Transverse colon (tissue), 4 donors: ENCODE measurements around a stretch of chr4.

DNA sequence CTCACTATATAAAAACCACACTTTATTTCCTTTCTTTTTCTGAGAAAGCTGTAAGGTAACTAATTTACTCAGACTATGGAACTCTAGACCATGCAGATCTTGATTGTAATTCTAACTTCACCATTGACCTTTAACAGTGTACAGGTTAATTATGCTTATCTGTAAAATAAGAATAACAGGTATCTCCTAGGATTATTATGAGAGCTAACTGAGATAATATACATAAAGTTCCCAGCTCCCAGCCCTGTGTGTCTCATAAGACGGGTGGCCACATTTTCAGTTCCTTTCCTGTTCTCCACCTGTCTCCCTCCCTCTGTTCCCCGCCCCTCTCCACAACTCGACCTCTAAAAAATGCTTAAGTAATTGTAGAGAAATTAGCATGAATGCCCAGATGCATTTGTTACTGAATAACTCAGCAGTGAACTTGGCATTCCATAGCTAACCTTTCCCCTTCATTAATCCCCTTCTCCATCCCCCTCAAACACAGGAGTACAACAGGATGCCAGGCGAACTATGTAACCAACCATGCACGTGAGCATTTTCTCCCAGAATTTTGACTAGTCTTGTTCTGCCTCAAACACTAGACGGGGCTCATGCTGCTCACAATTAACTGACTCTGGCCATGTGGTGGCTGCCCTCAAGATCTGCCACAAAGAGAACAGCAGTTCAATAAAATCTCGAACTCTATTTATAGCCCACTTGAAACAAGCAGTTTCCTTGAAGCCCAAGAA is 351.0 kb downstream of the ARHGAP24 start:
- PRO-cap = no peak
- RAMPAGE, long total RNA, 4 experiments = no peak in any of the 4 experiments

GRCh38 chr4:85931111-85931563 is 428.7 kb downstream of the MAPK10 start:
- PRO-cap = no peak
- RAMPAGE, long total RNA, 4 experiments = no peak in any of the 4 experiments

DNA sequence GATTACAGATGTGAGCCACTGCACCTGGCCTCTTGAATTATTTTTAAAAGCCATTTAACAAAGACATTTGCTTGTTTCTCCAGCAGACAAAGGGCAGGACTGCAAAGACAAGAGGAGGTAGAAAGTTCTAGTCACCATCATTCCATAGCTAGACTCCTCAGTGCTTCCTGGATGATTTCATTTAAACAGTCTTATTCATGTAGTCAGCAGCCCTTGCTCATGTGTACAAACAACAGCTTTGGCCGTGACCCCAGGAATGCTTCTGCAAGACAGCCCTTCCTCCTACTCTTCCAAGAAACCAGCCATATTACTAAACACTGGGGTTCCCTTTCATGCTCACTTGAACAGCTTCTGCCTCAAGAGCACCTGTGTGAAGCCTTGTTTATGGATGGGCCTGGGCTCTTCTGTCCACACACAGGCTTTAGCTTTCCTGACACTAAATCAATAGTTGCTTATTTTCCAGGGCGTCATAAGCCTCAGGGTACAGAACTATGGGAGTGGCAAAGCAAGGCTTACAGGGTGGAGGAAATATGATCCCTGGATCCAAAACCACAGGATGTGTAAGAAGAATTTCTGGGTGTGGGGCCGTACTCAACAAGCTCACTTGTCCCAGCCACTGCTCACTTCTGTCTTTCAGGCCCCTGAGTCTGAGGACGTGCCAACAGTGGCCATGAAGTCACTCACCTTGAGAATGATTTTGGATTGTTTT is 17.9 kb downstream of the SLC10A6 start:
- PRO-cap = no peak
- RAMPAGE, long total RNA, 4 experiments = no peak in any of the 4 experiments

GRCh38 chr4:86845664-86846239 is 3.4 kb downstream of the SLC10A6 start:
- PRO-cap = no peak
- RAMPAGE, long total RNA, 4 experiments = no peak in any of the 4 experiments

DNA sequence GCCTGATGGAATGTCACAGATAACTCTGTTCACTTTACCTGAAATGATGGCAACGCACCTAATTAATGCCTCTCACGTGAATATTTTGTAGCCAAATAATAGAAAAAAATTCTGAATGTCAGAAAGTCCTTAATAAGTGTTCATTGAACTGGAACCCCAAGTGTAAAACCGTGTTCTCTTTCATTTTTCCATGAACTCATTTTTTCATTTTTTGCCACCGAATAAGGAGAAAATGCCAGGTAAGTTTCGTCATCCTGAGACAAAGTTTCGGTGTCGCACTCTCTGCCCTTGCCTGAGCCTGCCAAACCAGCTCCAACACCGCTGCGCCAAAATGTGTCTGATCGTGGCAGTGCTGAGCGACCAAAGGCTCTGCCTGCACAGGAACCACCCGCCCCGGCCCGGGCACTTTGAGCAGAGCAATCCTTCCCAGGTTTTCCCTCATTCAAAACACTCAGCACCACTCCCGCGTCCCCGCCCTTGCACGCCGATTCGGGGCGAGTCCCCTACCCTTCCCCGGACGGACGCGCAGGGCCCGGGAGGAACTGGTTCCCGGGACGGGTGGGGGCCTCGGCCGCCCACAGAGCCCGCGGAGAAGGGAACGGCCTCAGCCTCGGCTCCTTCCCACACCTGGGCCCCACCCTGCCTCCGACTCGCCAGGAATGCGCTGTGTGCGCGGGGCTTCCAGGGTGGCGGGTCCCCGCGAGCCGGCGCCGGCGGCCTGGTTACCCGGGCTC is 499 bp downstream of the C4orf36 start:
- PRO-cap = bidirectional peak, plus-strand start at position 580 of the sequence, minus-strand start at position 328 of the sequence
- RAMPAGE, long total RNA, 4 experiments = no peak in any of the 4 experiments

DNA sequence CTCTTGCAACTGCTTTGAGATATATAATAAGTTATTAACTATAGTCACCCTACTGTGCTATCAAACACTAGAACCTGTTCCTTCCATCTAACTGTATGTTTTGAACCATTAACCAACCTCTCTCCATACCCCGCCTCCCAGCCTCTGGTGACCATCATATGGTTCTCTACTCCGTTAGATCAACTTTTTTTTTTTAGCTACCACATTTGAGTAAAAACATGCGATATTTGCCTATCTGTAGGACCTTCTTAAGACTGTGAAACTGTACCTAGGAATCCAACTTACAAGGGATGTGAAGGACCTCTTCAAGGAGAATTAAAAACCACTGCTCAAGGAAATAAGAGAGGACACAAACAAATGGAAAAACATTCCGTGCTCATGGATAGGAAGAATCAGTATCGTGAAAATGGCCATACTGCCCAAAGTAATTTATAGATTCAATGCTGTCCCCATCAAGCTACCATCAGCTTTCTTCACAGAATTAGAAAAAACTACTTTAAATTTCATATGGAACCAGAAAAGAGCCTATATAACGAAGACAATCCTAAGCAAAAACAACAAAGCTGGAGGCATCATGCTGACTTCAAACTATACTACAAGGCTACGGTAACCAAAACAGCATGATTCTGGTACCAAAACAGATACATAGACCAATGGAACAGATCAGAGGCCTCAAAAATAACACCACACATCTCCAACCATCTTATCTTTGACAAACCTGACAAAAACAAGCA is 53.6 kb downstream of the AFF1 start:
- PRO-cap = no peak
- RAMPAGE, long total RNA, 4 experiments = start-site peak on the plus strand in 1 of 4 experiments, centred at position 493 of the sequence, 12 reads per replicate

DNA sequence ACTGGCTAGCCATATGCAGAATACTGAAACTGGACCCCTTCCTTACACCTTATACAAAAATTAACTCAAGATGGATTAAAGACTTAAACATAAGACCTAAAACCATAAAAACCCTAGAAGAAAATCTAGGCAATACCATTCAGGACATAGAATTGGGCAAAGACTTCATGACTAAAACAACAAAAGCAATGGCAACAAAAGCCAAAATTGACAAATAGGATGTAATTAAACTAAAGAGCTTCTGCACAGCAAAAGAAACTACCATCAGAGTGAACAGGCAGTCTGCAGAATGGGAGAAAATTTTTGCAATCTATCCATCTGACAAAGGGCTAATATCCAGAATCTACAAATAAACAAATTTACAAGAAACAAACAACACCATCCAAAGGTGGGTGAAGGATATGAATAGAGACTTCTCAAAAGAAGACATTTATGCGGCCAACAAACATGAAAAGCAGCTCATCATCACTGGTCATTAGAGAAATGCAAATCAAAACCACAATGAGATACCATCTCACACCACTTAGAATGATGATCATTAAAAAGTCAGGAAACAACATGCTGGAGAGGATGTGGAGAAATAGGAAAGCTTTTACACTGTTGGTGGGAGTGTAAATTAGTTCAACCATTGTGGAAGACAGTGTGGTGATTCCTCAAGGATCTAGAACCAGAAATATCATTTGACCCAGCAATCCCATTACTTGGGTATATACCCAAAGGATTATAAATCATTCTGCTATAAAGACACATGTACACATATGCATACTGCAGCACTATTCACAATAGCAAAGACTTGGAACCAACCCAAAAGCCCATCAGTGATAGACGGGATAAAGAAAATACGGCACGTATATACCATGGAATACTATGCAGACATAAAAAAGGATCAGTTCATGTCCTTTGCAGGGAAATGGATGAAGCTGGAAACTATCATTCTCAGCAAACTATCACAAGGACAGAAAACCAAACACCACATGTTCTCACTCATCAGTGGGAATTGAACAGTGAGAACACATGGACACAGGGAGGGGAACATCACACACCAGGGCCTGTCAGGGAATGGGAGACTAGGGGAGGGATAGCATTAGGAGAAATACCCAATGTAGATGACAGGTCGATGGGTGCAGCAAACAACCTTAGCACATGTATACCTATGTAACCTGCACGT is 54.5 kb downstream of the AFF1 start:
- PRO-cap = no peak
- RAMPAGE, long total RNA, 4 experiments = start-site peak on the plus strand in 2 of 4 experiments, centred at positions 929 to 993 of the sequence, 9 to 11 reads per replicate

- PRO-cap = no peak
- RAMPAGE, long total RNA, 4 experiments = start-site peak on the plus strand in 2 of 4 experiments, at chr4:87050699-87051041 at its widest, 6 to 9 reads per replicate
Measured at GRCh38 chr4:87050413-87051050, 115.7 kb downstream of the AFF1 start.

- PRO-cap = no peak
- RAMPAGE, long total RNA, 4 experiments = no peak in any of the 4 experiments
Measured at GRCh38 chr4:87122182-87122655, 98.2 kb downstream of the KLHL8 start.

DNA sequence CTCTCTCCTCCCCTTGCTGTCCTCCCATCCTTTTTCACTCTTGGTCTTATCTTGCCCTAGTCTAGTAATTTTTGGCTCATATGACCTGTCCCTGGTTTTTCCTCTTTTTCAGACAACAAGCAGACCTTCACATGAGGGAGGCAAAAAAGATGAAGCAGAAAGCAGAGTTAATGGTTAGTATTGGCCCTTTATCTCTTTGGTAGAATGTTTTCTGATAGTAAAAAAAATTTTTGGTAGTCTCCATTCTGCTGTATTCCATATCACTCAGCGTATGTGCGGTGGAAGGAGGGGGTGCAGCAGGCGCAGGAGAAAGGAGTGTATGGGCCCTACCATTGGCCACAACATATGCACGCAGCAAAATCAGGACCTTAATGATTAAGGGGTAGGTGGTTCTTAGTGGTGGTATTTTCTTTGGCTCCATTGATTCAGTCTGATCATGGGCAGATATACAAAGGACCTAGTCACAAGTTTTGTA is 92.8 kb downstream of the KLHL8 start:
- PRO-cap = no peak
- RAMPAGE, long total RNA, 4 experiments = start-site peak on the plus strand in 1 of 4 experiments, centred at position 338 of the sequence, 14 reads per replicate

DNA sequence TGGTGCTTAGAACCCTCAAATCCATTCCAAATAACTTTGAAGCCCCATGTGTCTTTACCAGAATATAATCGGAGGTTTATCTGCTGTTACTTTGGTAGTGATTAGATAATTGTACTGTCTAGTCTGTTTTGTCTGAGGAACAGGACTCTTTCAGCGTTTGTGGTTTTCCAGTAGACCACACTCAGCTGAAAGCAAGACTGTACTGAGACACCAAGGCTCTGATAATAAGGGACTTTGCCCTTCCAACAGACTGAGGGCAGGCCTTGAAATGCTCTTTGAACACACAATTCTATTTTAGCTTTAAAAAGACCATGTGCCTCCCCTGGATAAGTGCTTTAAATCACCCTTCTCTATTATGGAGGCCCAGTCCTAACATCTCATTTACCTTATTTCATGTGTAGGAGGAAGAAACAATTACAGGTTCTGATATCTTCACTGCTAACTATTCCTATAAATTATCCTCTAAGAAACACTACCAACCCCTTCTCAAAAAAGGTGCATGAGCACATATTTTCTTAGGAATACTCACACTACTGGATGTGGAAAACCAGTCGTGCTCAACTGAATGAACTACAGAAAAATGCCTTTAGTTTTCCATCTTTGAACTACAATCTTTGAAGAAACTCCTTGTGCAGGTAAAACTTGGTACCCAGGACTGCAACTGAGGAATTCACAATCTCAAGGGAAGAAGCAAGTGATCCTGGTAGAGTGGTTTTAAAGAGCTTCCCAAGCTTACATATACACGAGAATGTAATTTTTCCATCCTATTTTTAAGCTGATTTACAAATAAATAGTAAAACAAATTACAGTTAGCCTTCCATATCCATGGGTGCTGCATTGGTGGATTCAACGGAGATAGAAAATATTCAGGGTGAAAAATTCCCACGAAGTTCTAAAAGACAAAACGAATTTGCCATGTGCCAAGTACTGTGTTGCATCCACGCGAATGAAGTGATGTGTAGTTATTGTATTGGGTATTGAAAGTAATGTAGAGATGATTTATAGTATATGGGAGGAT is 75.8 kb downstream of the KLHL8 start:
- PRO-cap = no peak
- RAMPAGE, long total RNA, 4 experiments = no peak in any of the 4 experiments

GRCh38 chr4:87334443-87334893 is 11.8 kb upstream of the HSD17B13 start:
- PRO-cap = no peak
- RAMPAGE, long total RNA, 4 experiments = start-site peak on the minus strand in 2 of 4 experiments, at chr4:87334607-87334794 at its widest, 9 to 52 reads per replicate

GRCh38 chr4:87388873-87389216 is 2.1 kb downstream of the HSD17B11 start:
- PRO-cap = unidirectional peak, plus-strand start at chr4:87389108
- RAMPAGE, long total RNA, 4 experiments = no peak in any of the 4 experiments

GRCh38 chr4:87409205-87409981 is 13.0 kb upstream of the NUDT9 start:
- PRO-cap = bidirectional peak, plus-strand start at chr4:87409623, minus-strand start at chr4:87409392
- RAMPAGE, long total RNA, 4 experiments = no peak in any of the 4 experiments

GRCh38 chr4:87520133-87520991 is 8.8 kb downstream of the SPARCL1 start:
- PRO-cap = no peak
- RAMPAGE, long total RNA, 4 experiments = no peak in any of the 4 experiments

DNA sequence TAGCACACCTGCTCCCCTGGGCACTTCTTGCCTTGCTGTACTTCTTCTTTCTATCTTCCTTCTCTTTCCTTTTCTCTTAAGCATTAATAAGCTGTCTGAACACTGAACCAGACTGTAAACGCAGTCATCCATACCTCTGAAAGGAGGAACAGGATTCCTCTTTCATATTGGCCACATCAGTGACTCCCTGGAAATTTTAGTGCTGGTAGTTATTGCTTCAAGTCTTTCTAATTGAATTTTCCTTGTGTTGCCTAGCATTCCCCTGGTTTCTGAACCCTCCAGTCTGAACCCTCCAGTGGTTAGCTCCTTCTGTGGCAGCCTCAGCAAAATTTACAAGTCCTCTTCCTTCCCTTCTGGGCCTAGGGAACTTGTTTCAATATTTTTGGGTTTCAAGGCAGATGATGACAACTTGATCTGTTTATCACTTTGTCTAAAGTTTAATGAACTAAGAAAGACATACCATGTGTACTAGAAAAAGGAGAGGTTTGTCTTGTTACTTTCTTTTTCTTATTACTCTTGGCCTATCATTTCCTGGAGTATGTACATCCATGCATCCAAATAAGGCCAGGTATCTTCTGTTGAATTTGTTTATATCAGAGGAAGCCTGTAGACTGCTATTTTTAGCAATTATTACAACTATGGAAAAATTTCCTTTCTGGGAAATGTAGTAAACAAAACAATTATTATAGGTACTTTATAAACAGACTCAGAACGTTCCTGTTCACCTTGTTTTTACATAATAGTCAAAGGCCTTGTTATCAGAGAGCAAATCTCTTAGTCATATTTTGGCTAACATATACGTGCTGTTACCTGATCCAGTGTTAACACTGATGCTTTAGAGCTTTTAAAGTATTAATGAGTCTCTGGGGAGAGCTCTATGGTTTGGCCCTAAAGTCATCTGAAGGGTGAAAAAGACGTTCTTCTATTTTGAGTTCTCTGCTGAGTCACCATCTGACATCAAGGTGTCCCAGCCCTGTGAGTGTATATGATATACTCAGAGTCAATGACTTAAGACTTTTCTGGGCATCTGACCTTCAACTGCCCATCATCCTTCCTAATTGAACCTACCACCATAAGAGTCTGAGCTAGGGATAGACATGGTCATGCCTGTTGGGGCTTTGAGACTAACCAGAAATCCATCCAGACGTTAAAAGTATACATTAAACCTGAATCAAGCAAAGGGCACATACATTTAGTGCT is 7.5 kb downstream of the SPARCL1 start:
- PRO-cap = no peak
- RAMPAGE, long total RNA, 4 experiments = no peak in any of the 4 experiments

GRCh38 chr4:87530710-87531366 is 1.7 kb upstream of the SPARCL1 start:
- PRO-cap = bidirectional peak, plus-strand start at chr4:87531146, minus-strand start at chr4:87530981
- RAMPAGE, long total RNA, 4 experiments = start-site peak on the plus strand in 1 of 4 experiments, at chr4:87531144-87531176 at its widest, 15 reads per replicate

DNA sequence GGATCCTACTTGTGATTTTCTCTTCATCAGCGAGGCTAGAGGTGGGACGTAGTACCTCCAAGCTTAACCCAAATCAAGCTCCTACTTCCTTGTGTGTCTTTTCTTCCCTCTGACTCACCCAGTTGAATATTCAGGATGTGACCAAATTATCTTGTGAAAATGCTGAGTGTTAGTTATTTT is 2.4 kb downstream of the MEPE start:
- PRO-cap = no peak
- RAMPAGE, long total RNA, 4 experiments = no peak in any of the 4 experiments

- PRO-cap = no peak
- RAMPAGE, long total RNA, 4 experiments = no peak in any of the 4 experiments
Measured at GRCh38 chr4:87865168-87865874, 32.6 kb downstream of the MEPE start.

DNA sequence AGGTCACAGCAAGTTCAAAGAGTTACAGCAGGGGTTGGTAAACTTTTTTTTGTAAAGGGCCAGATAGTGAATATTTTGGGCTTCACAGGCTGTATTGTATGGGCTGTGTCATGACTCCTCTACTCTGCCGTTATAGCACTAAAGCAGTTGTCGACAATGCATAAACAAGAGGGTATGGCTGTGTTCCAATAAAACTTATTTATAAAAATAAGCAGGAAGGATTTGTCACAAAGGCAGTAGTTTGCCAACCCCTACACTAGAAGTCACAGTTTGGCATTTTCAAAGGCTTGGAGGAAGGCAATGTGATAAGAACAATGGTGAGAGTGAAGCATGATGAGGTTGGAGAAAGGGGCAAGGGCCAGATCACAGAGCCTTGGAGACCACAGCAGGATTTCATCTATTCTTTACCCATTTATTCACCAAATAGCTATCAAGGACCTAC is 59.2 kb downstream of the PPM1K start:
- PRO-cap = no peak
- RAMPAGE, long total RNA, 4 experiments = no peak in any of the 4 experiments